Hepatocyte (in vitro differentiated cells and primary cell): ENCODE measurements around a stretch of chr17.

GRCh38 chr17:80969267-80969904 lies 22.3 kb upstream of the CHMP6 start:
- RAMPAGE, long total RNA = no peak
- RRBS = 74% methylated on average over 3 of the region's 24 CpGs

GRCh38 chr17:80987659-80988446 lies 3.8 kb upstream of the CHMP6 start:
- RAMPAGE, long total RNA = no peak
- RRBS = no CpG with 5 or more reads among the region's 21 CpGs

DNA sequence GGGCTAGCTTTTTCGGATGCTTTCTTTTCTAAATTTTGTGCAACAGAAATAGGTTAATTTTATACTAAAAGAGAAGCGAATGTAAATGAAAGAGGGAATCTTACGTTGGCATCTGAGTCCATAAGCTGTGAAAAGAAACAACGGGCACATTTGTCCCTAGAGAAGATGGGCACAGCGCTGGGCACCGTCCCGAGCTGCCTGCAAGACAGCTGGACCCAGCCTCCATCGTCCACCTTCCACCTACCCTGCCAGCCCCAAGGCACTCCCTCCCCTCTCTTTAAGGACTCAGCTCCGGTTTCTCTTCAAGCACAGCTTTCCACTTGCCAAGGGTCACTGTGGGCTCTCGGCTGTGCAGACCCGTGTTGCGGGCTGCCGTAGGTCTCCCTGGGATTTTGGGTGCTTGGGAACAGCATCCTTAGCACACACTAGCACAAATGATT lies 1.2 kb downstream of the CHMP6 start:
- RAMPAGE, long total RNA = no peak
- RRBS = no CpG with 5 or more reads among the region's 13 CpGs

DNA sequence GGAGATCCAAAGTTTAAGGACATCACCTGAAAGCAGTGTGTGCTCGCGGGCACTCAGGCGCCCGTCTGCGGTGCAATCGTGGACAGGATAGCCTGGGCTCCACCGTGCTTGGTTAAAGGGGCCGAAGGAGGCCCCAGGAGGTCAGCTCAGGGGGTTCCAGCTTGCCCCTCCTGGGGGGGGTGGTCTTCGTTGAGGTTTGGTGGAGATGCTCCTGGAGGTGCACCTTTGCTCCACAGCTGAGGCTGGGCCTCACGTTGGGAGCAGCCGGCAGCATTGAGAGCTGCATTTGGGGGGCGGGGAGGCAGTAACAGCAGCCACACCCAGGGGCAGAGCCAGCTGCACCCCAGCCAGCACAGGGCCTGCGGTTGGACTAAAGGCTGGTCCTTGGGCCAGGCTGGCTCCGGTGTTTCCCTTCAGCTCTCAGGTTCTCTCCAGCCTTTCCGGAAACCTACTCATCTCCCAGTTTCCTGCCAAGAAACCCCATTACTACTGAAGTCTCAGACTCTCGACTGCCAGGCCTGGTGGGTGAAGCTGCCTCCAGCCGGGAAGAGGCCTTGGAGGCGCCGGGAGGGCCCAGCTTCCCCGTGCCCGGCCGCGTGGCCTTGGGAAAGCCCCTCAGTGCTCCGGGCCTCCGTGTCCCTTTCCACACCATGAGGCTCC lies 14.2 kb upstream of the BAIAP2 start:
- RAMPAGE, long total RNA = no peak
- RRBS = 75% methylated on average over 6 of the region's 25 CpGs

DNA sequence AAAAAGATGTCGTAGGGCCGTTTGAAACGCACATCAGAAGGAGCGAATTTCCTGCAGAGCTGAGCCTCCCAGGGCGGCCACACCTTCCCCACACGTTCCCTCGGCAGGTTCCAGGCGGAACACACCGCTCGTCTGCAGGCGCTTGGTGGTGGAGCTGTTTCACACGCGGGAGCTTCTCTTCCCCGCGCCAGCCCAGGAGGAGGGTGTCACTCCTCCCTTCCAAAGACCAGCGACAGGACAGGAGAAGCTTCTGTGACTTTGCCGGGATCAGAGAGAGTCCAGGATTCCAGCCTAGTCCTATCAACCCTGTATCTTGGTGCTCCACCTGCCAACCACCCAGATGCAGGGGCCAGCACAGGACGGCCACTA lies 11.5 kb upstream of the BAIAP2 start:
- RAMPAGE, long total RNA = no peak
- RRBS = no CpG with 5 or more reads among the region's 18 CpGs

GRCh38 chr17:81036258-81036991 lies 1.5 kb downstream of the BAIAP2 start:
- RAMPAGE, long total RNA = no peak
- RRBS = no CpG with 5 or more reads among the region's 22 CpGs

GRCh38 chr17:81049167-81049916 lies 14.4 kb downstream of the BAIAP2 start:
- RAMPAGE, long total RNA = no peak
- RRBS = 80% methylated on average over 2 of the region's 20 CpGs

DNA sequence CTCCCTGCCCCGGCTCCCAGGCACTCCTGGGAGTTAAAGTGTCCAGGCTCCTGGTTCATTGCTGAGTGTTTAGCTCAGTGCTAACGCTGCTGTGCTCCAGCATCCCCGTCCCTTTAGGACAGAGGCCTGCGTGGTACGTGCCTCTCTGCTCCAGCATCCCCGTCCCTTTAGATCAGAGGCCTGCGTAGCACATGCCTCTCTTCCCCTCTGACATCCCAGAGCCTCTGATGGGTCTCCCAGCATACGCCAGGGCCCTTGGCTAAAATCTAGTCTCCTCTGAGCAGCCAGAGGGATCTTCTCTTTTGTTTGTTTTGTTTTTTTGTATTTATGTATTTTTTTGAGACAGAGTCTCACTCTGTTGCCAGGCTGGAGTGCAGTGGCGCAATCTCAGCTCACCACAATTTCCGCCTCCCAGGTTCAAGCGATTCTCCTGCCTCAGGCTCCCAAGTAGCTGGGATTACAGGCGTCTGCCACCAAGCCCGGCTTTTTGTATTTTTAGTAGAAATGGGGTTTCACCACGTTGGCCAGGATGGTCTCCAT lies 16.2 kb downstream of the BAIAP2 start:
- RAMPAGE, long total RNA = no peak
- RRBS = no CpG with 5 or more reads among the region's 14 CpGs

DNA sequence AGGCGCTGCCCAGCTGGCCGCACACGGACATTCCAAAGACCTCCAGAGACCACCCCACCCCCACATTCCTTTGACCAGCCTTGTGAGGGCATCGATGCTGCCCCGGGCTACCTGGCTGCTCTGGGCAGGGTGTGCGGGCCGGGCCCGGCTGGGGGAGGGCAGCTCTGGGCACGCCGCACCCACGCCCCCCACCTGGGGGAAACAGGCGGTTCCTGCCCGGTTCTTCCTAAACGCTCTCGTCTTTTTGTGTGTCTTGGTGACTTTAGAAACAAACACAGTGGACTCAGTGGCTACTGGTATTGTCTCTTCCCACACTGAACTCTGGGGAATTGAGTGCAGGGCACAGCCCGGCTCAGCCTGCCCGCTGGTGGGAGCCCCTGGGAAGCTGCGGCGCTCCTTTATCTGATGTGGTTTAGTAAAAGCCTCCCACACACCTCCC lies 55.5 kb upstream of the PVALEF start:
- RAMPAGE, long total RNA = no peak
- RRBS = 99% methylated on average over 7 of the region's 19 CpGs

DNA sequence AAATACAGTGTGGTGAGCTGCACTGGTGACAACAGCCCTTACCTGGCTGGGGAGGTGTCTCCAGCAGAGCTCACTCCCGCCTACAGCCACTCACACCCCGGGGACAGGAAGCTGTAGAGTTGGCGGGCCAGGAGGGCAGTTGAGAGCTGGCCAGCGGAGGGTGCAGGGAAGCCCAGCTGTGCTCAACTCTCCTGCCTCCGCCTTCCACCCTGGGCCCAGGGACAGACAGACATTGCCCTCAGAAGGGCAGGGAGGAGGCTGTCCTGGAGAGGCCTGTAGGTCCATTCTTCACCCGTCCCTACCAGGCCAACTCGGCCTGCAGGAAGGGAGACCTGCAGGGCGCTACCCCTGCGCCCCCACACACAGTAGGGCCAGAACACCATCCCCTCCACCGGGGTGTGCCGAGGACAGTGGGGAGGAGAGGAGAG lies 48.5 kb upstream of the PVALEF start:
- RAMPAGE, long total RNA = no peak
- RRBS = no CpG with 5 or more reads among the region's 11 CpGs

GRCh38 chr17:81130212-81131424 lies 34.7 kb upstream of the PVALEF start:
- RAMPAGE, long total RNA = no peak
- RRBS = 96% methylated on average over 10 of the region's 44 CpGs

GRCh38 chr17:81164270-81164814 lies 965 bp upstream of the PVALEF start:
- RAMPAGE, long total RNA = no peak
- RRBS = no CpG with 5 or more reads among the region's 13 CpGs

DNA sequence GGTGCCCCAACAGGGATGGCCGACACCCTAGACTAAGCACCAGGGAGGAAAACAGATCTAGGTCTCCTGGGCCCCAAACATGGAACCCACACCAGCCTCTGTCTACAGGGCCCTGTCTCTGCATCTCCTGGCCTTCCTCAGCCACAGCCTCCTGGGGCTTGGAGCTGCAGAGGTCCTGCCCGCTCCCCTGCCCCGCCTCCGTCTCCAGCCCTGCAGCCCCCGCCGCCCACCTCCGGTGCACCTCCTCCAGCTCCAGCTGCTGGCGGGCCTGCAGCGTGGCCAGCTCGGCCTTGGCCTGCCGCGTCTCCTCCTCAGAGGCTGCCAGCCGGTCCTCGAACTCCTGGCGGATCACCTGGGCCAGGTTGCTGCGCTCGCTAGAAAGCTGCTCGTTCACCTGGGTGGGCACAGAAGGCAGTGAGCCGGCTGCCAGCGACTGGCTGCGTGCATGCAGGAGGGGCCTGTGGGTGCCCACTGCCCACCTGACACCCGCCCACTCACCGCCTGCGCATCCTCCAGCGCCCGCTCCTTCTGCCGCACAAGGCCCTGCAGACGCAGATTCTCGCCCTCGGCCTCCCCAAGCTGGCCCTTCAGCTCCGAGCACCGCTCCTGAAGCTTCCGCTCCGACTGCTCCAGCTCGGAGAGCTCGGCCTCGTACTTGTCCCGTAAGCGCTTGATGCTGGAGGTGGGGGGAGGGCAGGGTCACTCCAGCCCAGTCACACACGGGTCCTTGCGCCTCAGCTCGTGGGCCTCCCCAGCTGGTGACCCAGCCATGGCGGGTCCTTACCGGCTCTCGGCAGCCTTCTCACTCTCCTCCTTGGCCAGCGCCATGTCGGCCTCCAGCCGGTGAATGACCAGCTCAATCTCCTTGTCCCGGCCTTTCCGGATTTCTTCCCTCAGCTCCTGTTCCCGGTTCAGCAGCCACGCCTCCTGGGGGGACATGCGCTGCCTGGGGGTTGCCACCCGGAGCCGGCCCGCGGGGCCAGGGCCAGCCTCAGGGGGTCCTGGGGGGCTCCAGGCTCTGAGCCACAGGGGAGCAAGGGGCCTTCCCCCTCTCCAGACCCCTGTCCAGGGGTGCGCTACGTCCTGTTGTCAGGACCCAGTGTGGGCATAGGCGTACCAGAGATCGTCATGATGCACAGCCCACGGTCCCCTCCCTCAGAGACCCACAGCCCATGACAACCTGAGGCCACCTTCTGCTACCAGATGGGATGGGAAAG lies 24.8 kb upstream of the AATK start:
- RAMPAGE, long total RNA = no peak
- RRBS = 95% methylated on average over 18 of the region's 62 CpGs

GRCh38 chr17:81244761-81245198 lies 5.7 kb downstream of the NDUFAF8 start:
- RAMPAGE, long total RNA = no peak
- RRBS = no CpG with 5 or more reads among the region's 14 CpGs

DNA sequence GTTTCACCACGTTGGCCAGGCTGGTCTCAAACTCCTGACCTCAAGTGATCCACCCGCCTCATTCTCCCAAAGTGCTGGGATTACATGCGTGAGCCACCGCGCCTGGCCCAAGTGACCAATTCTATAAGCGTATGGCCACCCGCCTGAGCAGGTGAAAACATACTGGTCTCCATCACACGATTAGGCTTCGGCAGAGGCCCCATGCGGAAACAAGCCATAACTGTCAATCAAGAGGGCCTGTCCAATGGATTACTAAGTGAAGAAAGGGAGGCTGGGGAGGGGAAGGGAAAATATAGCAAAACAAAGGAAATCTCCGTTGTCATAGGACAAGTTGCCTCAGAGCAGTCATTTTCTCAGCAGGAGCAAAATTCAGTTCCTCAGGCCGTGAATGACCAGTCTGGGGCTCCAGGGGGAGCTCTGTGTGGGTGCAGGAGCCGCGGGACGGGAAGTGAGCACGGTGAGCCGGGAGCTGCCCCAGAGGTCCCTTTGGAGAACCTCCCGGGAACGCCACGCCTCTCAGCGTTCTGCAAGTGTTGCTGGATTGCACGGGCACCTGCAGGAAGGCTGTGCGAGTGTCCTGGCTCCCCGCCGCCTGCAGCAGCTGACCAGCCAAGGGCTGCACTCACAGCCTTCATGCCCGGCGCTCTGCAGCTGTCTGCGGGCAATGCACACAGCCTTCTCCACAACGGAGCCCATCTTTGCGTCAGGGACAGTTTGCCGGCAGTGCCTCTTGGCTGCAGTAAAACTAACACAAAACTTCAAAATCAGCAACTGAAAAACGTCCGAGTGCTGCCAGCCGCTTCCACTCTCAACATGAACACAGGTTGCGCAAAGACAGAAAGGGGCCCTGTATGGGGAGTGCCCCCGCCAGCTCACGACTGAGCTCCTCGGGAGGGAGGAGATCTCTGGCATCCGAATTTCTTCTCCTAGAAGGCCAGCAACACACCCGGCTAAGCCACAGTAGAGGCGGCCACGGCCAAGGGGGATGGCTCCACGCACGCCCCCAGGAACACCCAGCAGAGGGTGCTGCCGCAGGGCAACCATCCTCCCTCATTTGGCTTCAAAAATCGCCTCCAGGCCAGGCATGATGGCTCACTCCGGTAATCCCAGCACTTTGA lies 15.9 kb downstream of the NDUFAF8 start:
- RAMPAGE, long total RNA = no peak
- RRBS = 45% methylated on average over 6 of the region's 47 CpGs

DNA sequence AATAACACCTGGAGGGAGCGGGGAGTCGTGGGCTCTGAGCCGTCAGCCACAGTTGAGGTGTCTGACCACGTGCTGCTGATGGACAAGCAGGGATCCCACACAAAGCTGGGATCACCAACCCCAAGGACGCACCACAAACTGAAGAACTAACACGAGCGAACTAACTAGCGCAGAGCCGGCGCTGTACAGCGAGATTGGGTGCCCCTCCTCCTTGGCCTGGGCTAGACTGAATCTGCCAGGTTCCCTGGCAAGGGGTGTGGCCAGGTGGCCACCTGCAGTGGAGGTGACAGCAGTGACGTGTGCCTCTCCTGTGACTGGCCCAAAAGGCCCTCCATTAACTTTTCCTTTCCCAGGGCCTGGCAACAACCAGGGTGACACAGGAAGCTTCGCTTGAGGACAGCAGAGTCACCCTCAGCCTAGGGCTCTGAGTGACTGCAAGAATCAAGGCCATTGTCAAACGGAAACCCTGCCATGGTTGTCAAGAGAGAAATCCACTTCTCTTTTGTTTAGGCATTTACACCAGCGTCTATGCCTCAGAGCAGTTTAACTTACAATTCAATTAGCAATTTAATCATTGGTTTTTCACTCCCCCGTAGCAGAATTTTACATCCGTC lies 46.5 kb upstream of the BAHCC1 start:
- RAMPAGE, long total RNA = no peak
- RRBS = no CpG with 5 or more reads among the region's 17 CpGs

DNA sequence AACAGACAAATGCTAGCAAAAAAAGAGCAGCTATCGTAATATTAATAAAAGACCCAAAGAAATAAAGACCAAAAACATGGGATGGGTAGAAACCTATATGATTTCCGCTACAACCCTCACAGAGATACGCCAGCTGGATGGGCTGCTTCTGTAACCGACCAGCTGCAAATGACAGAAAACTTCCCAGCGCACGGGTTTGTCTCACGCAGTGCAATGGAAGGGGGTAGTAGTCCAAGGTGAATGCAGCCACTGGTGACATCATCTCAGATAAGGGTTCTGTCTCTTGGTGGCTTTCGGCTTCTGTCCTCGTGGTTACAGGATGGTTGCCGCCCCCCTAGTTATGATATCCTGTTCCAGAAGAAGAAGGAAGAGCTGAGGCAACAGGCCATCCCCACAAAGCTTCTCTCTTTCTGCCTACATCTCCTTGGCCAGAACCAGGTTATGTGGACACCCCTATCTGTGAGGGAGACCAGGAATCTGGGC lies 40.4 kb upstream of the BAHCC1 start:
- RAMPAGE, long total RNA = no peak
- RRBS = no CpG with 5 or more reads among the region's 10 CpGs

- RAMPAGE, long total RNA = no peak
- RRBS = 49% methylated on average over 6 of the region's 22 CpGs
These were observed 23.0 kb upstream of the BAHCC1 start for GRCh38 chr17:81372042-81372803.

- RAMPAGE, long total RNA = no peak
- RRBS = 2% methylated on average over 4 of the region's 16 CpGs
These were observed 2.4 kb downstream of the BAHCC1 start for GRCh38 chr17:81397645-81397971.

DNA sequence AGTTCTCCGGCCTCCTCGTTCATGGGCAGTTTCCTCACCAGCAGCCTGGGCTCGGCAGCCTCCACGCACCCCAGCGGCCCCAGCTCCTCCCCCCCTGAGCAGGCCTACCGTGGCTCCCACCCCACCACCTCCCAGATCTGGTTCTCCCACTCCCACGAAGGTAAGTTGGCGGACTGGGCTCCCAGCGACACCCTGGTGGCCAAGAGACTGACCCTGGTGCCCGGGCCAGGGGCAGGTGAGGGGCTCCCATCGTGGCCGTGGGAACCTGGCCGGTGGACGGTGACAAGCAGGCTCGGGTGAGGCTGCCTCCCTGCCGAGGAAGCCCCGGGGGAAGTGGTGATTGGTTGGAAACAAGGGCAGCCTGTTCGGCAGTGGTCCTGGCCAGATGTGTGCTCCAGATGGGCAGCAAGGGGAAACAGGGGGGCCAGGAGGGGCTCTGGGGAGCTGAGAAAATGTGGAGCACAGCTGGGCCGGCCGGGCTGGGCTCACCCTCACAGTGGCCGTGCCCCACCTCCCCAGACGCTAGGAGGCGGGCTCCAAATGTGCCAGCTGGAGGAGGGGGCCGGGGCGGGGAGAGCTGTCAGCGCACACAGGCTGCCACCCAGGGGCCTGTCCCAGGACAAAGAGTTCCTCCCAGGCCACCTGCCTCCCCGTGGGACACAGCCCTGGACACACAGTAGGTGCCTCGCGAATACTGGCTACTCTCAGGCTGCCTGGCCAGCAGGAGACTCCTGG lies 31.7 kb downstream of the BAHCC1 start:
- RAMPAGE, long total RNA = no peak
- RRBS = no CpG with 5 or more reads among the region's 29 CpGs